CD14-positive monocyte (primary cell): Measurements from ENCODE around the genes AK4 and LEPR.

DNA sequence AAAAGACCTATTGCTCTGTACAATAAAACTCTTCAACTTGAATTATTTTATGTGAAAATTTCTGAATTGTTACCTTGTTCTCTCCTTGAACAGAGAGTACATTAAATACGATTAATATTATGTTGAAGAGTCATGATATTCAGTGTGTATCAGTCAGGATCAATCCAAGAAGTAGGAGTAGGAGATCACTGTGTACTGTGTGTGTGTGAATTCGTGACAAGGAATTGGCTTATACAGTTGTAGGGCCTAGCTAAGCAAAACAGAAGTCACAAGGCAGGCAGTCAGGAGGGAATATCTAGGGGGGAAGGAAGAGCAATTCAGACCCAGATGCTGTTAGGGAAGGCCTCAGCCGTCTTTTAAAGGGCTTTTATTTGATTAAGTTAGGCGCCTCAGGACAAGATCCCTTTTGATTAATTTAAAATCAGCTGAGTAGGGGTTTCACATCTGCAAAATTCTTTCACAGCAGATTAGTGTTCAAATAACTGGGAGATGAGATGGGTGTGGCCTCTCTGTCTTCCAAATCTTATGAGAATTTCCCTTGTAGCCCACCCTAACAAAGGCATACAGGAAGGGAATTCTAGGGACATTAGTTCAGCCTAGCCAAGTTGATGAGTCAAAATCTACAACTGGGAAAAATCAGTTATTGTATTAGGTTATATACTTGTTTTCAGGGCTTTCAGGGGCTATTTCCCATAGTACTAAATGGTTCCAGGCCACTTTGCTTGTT is 47.3 kb downstream of the ALG6 start:
- CAGE, long polyA plus RNA, result no peak

DNA sequence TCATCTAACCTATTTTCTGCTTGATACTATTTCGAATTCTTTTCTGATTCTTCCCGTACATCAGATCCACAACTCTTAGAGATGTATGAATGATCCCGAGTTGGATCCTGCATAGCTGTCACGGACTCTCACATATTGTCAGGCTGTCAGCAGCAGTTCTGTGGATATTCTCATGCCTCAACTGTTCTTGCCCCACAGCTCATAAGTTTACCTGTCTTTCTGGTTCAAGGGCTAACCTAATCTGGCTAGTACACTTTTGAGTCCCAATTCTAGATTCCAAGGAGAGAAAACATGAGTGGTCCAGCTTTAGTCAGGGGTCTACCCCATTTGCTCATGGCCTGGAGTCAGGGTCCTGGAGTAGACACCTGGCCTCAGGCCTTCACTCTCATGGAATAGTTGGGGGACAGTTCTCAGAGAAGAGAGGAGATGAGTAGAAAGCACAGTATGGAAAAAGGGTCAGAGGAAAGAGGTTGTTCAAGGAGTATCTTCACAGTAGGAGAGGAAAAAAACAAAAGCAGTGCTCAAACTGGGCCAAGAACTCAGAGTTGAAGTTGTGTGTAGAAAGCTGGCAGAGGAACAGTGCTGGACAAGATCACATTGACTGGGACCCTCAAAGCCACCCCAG is 25.8 kb downstream of the PGM1 start:
- CAGE, long polyA plus RNA, result no peak

DNA sequence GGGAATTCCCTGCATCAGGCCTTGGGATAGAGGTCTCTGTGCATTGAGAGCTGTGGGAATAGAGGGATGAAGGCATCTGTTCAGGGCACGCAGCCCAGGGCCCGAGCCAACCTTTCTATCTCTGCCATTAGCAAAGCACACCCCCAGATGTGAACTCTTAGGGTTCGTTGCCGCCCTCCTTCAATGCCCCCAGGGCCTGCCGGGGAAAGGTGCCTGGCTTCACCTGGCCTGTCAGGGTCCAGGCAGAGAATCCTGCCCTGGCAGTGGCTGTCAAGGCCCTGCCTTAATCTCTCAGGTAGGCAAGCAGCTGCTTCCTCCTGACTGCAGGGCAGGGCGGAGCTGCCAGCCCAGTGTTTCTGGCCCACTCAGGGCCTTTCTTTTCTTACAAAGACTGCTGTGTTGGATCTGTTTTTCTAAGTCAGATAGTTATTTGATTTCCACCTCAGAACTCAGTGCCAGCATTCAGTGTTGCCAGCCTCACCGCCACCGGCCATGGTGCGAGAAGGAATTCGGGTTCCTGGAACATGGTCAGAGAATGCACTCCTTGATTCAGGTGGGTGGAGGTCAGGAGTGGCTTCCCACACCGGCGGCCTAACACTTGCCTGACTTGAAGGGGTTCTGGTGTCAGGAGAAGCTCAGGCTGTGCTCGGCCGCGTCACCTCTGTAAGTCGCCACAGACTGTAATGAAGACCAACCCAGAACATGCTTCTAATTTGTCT is 76.2 kb downstream of the PGM1 start:
- CAGE, long polyA plus RNA, result no peak

DNA sequence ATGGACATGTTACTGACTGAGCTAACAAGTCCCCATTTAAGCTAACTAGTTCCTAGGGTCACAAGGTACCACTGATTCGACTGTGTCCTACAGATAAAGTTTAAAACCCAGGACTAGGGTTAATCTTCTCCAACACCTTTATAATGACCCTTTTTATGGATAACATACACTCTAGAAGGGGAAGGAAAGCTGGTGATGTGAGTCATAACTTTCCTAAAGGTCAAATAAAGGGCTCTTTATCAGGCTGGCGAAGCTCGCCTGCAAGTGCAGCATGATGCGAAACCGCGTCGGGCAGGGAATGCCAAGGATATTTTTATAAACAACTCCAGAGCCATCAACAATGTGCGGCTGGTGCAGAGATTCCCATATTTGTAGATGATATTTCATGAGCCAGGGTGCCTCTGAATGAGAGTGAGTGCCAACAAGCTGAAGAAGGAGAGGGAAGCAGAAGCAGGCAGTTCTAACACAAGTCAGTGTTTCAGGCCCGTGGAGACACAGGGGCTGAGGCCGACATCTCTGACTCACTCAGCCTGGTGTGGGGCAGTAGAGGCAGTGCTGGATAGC is 75.6 kb upstream of the ROR1 start:
- CAGE, long polyA plus RNA, result no peak

DNA sequence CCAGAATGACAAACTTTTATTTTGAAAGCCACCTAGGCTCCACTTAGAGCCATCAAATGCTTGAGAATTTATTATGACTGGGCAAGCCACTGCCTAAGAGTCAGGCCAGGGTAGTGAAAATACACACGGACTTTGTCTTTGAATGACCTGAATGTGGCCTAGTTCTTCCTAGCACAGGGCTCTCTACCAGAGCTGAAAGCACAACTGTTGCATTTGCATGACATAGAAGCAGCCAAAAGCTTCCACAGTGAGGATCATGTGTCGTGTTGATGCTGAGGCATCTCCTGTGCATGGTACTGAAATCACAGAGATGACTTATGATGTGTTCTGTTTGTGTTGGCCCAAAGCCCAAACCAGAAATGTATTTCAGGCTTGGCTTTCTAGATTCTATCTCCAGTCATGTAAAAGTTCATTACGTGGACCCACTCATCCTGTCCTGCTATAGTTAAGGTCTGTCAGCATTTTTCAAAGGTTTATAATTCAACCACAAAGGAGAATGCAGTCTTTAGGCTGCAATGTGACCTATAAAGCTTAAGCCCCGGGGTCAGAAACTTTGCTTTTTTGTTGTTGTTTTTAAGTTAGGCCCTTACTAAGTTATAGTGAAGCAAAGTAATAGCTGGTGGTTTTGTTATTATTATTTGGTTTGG is 163.9 kb upstream of the UBE2U start:
- CAGE, long polyA plus RNA, result no peak

GRCh38 chr1:64042744-64043224 is 160.6 kb upstream of the UBE2U start:
- CAGE, long polyA plus RNA, result no peak

GRCh38 chr1:64077845-64078910 is 125.2 kb upstream of the UBE2U start:
- CAGE, long polyA plus RNA, result no peak

GRCh38 chr1:64469134-64469448 is 838 bp upstream of the CACHD1 start:
- CAGE, long polyA plus RNA, result no peak

GRCh38 chr1:64476017-64477067 is 6.4 kb downstream of the CACHD1 start:
- CAGE, long polyA plus RNA, result no peak

- CAGE, long polyA plus RNA, result no peak
Measured at GRCh38 chr1:64512410-64512817, 42.5 kb downstream of the CACHD1 start.

GRCh38 chr1:64848870-64849624 is 104.2 kb downstream of the RAVER2 start:
- CAGE, long polyA plus RNA, result no peak

DNA sequence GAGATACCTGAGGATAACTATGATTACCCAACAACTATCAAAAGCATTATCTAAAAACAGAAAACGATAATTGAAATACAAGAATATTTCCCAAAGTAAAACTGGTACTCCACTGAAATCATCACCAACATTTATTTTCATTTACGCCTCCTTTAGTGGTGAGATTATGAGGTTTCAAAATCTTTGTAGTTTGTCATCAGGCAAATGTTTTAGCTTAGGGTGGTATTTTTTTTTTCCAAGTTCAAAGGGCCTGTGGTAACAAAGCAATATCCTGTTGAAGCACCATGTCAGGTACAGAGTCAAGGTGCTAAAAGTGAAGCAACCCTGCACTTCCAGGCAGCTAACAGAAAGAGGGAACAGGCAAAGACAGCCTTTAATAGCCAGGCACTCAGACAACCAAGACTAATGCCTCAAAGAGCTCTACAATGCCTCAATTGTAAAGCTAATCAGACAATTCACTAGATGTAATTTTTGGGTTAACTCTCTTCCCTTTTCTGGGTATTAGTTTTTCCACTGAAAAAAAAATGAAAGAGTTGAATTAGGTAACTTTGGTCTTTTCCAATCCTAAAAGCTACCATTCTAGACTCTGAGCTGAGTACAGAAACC is 89.1 kb downstream of the JAK1 start:
- CAGE, long polyA plus RNA, result no peak

DNA sequence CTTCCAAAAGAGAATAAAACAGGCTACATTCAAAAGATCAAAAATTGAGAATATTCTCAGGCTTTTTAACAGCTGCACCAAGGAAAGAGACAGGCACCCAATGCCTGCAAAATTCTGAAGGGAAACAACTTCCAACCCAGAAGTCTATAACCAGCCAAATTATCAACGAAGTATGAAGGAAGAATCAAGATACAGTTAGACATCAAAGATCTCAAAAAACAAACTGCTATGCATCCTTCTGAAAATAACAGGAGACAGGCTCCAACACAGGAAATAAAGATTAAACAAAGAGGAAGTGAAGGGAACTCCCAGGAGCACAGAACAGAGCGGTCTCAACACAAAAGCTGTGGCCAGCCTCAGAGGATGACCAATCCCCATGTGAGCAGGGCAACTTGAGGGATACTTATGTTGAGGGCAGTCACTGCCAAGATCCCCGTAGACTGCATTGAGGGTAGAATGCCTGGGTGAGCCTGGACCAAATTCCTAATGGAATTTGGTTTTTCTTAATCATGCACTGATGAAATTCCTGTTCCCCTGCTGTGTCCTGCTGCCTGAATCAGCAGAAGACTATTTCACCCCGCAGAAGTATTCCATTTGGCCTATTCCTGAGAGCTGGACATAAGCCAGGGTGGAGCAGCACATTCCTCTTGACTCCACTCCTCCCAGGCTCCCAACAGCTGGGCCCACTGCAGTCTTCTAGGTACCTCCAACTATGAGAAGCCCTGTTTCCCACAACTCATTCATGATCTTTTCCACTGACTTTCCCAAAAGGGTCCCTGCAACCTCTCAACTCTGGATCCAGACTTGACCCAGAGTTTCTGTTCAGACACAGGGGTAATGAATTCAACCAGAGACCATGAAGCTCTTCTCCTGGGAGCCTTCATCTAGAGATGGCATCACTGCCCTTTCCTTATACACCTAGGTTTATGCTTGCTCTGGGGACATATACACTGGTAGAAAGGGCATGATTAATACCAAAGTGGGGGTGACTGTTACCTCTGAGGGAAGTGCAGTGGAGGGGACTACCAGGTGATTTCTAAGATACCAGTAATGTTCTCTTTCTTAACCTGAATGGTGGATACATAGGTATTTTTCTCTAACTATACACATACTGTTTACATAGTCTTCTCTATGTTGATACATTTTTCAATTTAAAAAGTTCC is 48.8 kb downstream of the JAK1 start:
- CAGE, long polyA plus RNA, result no peak

DNA sequence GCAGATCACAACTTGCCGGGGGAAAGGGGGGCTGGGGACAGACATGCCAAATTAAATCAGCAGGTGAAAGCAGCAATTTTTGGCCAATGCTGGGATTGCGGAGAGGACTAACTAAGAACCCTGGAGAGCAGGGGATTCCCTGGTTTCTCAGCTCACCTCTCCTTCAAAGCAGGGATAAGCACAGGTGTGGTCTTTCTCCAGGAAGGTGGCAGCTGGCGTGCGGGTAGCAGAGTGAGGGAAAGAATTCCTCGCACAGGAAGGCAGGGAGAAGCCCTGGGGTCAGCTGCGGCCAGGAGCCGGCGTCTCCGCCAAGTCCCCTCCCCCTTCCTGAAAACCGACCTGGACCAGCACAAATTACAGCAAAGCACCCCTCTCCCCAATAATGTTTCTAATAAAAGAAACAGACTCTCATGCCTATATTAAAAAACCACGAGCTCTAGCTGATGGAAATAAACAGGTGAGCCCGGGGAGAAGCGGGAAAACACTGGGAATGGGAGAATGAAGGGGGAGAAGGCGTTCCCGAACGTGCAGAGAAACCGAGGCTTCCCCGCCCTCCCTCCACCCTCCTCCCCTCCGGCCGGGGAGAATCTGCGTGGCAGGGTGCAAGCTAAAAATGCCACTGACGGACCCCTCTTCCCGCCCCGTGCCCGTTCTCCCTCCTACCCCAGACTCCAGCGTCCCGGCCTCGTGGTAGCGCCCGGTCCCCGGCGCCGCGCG is 81.9 kb upstream of the AK4 start:
- CAGE, long polyA plus RNA, result no peak

- CAGE, long polyA plus RNA, result no peak
Measured at GRCh38 chr1:65069239-65069670, 78.7 kb upstream of the AK4 start.

DNA sequence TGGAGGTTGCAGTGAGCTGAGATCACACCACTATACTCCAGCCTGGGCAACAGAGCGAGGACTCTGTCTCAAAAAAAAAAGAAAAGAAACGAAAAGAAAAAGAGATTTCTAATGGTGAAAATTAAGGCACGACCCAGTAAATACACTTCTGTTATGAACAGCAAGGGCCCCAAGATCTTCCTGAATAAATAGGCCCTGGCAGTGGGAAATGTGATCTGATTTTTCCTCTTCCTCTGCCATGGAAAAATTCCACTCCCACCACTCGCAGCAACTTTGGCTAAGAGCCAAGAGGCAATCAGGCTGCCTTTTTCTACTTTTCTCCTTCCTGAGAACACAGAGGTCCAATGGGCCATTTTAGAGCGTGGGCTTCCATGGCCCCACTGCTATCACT is 33.8 kb upstream of the AK4 start:
- CAGE, long polyA plus RNA, result no peak

- CAGE, long polyA plus RNA, result no peak
Measured at GRCh38 chr1:65141274-65141896, 6.6 kb upstream of the AK4 start.

GRCh38 chr1:65147421-65148368 is at the start of gene AK4:
TSS of gene AK4 (plus strand) at chr1:65148203.
- CAGE, long polyA plus RNA, result no peak

DNA sequence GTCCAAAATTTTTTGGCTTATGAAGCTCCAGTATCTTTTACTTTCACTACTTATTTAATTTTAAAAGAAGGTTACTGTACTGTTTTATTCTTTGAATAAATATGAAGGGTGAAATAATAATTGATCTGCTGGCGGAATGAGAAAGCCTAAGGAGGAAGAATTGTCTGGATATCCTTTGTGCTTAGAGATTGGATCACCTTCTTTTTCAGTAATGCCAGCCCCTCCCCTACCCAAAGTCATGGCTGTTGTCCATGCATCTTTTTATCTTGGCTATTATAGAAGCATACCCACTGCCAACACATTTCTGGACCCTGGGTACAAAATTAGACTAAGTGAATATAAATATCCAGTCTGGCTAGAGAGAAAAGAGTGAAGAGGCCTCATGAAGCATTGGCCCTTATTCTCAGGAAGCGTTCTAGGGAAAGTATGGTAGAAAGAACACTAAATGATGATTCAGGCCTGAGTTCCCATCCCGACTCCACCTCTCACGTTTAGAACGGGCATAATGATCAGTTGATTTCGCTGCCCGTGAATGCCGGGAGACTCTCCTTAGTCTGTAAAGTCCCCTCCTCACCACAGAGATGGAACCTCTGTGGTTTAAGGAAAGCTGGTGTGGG is 28.1 kb downstream of the AK4 start:
- CAGE, long polyA plus RNA, result no peak

DNA sequence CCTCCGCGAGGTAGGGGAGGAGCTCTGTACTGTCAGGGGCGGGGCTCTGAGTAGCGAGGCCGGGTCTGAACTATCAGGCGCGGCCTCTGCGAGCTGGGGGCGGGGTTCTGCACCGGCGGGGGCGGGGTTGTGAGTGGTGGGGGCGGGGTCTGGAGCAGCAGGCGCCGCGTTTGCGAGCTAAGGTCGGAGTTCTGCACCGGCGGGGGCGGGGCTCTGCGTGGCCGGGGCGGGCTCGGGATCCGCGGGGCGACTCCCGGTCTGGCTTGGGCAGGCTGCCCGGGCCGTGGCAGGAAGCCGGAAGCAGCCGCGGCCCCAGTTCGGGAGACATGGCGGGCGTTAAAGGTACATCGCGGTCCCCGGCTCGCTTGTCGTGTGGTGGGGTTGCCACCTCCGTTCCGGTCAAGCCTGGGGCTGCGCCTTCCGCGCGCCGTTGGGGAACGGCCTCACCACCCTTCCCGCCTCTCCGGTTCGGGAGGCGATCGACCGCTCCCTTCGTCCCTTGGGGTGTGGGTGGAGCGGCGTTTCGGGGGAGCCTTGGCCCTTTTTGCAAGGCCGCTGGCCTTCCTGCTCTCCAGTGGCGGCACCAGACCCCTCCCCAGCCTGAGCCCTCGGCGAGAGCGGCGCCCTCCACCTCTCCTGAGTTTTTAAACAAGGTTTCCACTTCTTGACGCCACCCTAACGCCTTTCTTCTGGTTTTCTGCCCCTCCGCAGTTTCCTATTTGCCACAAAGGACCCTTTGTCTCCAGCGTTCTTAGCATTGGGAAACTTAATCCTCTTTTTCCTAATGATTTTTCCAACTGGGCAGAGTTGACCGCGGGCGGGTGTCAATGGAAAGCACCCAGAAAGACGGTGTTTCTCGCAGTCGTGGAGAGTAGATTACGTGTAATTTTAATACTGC is at the start of gene LEPR:
Gene LEPR, plus strand, starts transcription at position 270 of the 898 bp plus-strand sequence.
- CAGE, long polyA plus RNA, result no peak